ENCODE data around the gene NDUFA5.

GRCh38 chr7:121406968-121407592, 11.0 kb upstream of the FAM3C start:
- PRO-cap = no peak

GRCh38 chr7:122307154-122307531, 2.6 kb upstream of the FEZF1 start:
- PRO-cap = no peak

DNA sequence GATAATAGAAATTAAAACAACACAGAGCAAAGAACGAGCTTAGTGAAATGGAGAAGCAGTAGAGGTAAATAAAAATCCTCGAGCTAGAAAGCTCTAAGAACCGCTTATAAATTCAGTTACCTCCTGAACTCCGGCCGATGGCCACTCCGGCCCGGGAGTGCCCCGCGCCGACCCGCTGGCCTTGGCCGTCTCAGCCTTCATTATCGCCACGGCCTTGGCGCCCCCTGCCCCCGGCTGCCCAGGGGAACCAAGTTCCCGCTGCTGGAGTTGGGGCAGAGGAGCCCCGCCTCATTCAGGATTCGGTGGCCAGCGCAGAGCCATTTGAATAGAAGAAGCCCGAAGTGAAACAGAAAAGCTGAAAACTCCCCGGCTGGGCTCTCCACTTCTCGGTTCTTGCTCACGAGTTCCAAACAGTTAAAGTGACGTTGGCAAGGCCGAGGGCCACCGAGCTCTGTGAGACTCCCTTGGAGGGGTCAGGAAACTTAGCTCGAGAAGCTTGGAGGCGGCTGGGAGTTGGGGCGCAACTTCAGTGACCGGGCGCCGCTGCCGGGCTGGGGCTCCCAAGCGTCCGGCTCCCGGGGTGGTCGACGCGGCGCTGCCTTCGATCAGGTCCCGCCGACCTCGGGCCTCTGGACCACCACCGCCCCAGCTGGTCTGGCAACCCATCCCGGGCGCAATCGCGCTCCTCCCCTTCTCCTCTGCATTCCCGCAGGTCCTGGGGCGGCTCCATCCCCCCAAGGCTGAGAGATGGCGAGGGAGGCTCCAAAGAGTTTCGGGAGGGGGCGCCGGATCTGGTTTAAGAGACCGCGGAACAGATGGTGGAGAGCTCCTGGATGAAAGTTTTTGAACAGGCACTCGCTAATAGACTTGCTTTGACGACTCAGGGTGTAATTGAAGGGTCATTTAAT, 5.8 kb upstream of the FEZF1 start:
- PRO-cap = no peak

DNA sequence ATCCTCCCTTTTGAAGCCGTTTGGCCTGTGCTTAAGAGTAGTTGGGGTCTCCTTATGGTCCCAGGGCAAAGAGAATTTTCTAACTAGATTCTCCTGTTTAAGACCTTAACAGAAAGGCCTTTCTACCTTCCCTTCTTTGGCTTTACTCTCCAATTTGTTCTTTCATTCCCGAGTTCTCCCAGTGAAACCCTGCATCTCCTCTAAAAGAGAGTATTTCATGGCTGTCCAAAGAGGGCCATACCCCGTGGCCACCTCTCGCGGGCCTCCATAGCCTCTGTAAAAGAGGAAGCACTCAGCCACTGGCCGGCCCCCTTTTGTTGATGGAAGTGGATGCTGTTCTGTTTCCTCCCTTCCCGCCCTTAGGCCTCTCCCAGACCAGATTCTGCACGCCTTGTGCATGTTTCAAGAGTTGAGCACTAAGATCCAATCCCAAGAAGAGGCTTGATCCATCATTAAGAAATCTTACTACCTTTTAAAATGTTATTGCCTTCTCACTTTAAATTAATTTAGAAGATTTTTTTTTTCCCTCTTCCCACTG, 6.7 kb upstream of the FEZF1 start:
- PRO-cap = no peak

GRCh38 chr7:122311720-122312348, 7.3 kb upstream of the FEZF1 start:
- PRO-cap = no peak

- PRO-cap = no peak
Measured at GRCh38 chr7:122652931-122653270, 46.0 kb downstream of the RNF133 start.

- PRO-cap = no peak
Measured at GRCh38 chr7:122702272-122702774, 399 bp downstream of the RNF148 start.

DNA sequence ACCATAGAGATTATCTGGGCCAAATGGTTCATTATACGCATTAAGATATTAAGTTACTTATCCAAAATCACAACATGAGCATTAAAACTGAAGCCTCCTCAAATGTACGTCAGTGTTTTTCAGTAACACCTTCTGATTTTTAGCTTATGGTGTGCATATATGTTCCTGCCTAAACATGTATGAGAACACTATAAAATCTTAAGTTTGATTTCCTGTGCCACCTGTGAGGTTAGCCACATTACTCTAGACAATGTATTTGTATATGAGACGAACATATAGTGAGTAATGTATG, 103.1 kb downstream of the IQUB start:
- PRO-cap = unidirectional peak, minus-strand start at position 89 of the sequence

DNA sequence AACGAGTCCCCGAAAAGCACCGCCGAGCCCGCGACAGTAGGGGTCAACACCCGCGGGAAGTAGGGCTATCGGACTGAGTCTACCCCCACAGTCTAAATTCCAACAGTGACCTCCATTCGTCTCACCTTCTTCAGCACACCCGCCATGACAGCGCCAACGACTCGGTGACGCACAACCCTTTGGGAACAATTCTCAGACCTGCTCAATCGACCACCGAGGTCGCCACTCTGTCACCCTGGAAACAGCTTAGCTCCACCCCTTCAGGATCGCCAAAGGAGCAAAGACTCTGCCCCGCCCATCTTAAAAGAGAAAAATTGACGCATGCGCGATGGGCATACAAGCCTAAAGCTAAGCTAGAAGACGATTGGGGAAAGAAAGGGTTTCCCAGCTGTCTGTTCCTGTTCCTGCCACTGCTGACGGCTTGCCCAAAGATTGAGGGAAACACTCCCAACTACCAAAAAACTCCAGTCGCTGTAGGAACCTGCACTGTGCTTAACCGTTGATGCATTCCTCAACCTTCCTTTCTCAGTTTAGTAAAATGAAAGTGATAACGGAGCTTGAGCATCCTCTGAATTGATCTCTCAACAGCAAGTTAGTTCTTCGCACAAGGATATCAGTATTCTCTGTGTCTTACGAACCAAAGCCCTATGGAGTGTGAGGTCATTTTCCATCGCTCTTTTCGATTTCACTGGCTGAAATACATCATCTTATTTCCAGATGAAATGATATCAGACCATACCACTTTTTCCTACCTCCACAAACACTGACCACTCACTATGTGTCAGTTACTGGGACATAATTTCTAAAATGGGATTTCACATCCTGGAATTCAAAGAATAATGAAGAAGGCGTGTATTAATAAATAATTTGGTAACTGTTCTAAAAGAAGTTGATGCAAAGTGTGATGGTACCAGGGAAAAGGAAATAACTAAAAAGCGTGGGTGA, at the start of gene NDUFA5:
Gene NDUFA5 (minus strand): TSS at position 169 of the 945 bp plus-strand sequence.
- PRO-cap = bidirectional peak, plus-strand start at position 351 of the sequence, minus-strand start at position 155 of the sequence; unidirectional peak, minus-strand start at position 627 of the sequence

DNA sequence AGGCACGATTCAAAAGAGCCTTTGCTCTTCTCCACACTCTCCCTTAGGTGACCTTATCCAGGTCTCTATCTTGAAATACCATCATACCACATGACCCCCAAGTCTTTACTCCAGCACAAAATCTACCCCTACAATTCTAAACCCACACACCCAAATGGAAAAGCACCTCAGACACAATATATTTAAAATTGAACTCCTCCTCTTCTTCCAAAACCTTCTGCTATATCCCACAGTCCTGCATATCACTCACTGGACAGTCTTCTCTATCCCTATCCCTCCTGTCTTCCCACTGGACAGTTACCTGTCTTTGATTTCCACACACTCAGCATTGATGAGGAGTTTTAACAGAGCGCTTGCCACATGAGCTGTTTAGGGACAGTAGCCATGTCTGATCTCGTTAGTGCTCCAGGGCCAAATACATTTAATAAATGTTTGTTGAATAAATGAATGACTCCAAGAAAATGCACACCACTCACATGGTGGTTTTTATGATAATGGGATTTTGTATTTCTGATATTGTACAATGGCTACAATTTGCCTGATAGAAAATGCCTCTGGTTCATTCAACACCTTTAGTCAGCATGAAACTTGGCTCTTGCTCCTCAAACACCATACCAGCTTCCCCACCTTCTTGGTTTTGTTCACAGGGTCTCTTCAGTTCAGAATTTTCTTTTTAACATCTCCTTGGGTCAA, 15.9 kb downstream of the LMOD2 start:
- PRO-cap = no peak

GRCh38 chr7:124952495-124952928, 22.9 kb upstream of the POT1 start:
- PRO-cap = no peak

DNA sequence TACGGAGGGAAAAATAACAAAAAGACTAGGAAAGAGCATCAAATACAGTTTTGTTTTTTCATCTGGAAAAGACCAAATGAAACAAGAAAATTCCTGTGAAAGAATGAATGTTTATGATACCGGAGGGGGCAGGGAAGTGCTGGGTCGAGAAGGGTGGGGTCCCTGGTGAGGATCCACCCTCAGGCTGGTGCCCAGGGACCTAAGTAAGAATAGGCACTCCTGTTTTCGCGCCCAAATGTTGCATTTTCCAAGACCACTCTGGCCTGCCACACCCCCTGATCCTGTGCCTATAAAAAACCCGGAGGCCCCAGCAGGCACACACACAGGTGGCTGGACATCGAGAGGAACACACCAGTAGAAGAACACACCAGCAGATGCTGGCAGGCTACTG, 633.8 kb upstream of the POT1 start:
- PRO-cap = no peak

DNA sequence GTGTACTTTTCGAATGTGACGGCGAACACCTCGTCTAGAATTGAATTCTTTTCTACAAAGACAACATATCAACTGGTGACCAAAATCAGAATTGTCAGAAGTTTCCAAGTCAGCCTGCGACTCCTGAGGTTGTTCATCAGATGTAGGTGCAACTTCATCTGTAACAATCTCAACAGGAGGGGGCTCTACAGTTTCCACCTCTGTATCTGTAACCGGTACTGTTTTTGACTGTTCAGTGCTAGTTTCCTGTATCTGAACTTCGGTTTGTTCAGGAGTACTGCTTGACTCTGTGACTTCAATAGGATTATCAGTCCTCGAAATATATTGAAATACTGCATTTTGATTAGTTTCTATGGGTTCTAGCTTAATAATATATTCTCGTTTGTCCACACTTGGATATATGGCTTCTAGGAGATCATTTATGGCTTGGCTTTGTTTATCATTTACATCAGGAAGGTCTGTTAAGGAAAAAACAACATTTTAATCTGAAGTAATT, 17.9 kb downstream of the ZNF800 start:
- PRO-cap = no peak

DNA sequence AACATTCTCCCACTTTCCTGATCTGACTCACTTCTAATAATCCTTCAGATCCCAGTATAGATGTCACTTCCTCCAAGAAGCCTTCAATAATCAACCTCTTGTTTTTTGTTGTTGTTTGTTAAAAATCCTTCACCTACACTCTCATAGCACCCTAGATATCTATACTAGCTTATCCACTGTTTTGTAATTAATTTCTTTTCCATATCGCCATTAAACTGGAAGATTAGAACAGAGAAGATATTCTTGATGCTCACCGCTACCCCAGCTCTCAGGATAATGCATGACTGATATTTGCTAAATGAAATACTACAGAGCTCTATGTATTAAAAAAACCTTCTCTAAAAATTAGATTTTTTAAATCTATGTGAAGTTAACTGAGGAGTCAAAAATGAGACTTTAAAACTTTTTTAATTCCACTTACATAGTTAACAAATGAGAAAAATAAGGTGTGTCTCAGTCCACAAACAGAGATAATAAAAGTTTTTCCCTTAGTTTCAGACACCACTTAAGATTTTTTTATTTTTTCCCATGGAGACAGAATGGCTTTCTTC, 12.4 kb downstream of the ZNF800 start:
- PRO-cap = no peak

DNA sequence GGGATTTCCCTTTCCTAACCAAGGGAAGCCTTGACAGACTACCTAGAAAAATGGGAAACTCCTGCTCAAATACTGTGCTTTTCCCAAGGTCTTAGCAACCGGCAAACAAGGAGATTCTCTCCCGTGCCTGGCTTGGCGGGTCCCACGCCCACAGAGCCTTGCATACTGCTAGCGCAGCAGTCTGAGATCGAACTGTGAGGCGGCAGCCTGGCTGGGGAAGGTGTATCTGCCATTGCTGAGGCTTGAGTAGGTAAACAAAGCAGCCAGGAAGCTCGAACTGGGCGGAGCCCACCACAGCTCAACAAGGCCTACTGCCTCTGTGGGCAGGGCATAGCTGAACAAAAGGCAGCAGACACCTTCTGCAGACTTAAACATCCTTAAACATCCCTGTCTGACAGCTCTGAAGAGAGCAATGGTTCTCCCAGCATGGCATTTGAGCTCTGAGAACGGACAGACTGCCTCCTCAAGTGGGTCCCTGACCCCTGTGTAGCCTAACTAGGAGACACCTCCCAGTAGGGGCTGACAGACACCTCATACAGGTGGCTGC, 58.7 kb upstream of the ZNF800 start:
- PRO-cap = no peak

GRCh38 chr7:128103233-128104504, 72.4 kb upstream of the LRRC4 start:
- PRO-cap = no peak

- PRO-cap = unidirectional peak, plus-strand start at chr7:128405552; bidirectional peak, plus-strand start at chr7:128405823, minus-strand start at chr7:128405603; bidirectional peak, plus-strand start at chr7:128406107, minus-strand start at chr7:128405942
Measured at GRCh38 chr7:128405303-128406307, 4.2 kb downstream of the IMPDH1 start.

DNA sequence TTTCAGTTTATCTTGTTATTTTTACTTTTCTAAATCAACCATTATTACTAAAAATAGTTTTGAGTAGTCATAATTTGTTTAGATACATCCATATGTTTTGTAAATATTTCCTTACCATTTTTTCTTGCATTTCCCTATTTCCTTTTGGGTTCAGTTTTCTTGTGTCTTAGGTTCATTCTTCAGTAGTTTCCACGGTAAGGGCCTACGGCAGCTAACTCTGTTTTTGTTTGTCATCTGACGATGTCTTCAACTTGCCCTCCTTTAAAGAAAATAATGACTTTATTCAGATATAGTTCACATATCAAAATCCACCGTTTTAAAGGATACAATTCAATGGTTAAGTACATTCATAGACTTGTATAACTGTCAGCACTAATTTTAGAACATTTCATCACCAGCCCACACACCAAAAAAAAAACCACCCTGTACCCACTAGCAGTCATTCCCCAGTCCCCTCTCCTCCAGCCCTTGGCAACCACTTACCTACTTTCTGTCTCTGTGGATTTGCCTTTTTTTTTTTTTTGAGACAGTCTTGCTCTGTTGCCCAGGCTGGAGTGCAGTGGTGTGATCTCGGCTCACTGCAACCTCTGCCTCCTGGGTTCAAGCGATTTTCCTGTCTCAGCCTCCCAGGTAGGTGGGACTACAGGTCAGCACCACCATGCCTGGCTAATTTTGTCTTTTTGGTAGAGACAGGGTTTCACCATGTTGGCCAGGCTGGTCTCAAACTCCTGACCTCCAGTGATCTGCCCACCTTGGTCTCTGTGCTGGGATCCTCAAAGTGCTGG, 5.3 kb upstream of the HILPDA start:
- PRO-cap = no peak

GRCh38 chr7:128477183-128477702, 695 bp downstream of the METTL2B start:
- PRO-cap = bidirectional peak, plus-strand start at chr7:128477300, minus-strand start at chr7:128477284

- PRO-cap = bidirectional peak, plus-strand start at chr7:128532305, minus-strand start at chr7:128532046; bidirectional peak, plus-strand start at chr7:128532389, minus-strand start at chr7:128532415
Measured at GRCh38 chr7:128532173-128532555, 55.6 kb downstream of the METTL2B start.